ENCODE data around the gene CRHR1.

- RRBS, 2 experiments = no CpG with 5 or more reads among the region's 12 CpGs
CAGE:
- cytosol, long polyA minus RNA = no peak
- cytosol, long polyA plus RNA = no peak
- long polyA plus RNA = no peak
- nucleus, long polyA minus RNA = no peak
- nucleus, long polyA plus RNA = no peak
Measured at GRCh38 chr17:44981260-44982011, 13.3 kb upstream of the C1QL1 start.

DNA sequence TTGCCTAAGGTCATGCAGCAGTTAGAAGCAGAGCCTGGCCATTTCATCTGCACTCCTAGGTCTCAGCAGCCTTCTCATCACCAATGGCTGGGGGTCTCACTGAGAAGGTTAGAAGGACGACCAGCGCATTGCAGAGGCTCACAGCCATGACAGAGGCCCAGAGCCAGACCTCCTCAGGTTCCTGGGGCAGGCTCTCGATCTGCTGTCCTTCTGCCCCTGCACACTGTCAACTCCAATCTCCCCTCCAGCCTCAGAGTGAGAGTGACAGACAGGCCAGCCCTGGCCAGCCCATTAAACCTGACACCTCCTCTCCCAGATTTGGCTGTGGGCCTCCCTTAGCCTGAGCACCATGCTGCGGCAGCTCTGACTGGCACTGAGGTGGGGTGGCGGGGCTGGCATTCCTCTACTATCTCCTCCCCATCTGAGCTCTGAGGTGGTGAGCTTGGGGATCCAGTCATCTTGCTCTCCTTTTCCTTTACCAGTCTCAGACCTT is 15.4 kb upstream of the C1QL1 start:
- RRBS, 2 experiments = no CpG with 5 or more reads among the region's 5 CpGs
CAGE:
- cytosol, long polyA minus RNA = no peak
- cytosol, long polyA plus RNA = no peak
- long polyA plus RNA = no peak
- nucleus, long polyA minus RNA = no peak
- nucleus, long polyA plus RNA = no peak

DNA sequence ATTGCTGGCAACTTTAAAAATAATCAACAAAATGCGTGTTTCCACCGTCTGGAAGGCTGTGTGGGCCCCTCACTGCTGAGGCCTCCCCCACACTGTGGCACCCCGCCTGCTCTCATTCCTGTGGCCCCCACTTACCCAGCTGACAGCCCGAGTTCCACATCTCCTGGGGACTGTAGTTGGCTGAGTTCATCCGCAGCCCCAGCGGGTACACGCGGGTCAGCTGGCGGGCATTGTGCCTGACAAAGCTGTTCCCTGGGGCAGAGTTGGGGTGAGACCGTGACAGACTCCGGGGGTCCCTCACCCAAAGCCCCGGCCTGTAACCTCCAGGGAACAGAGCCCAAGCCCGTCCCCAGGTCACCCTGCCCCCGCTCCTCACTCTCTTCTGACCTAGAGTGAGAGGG is 18.2 kb downstream of the PLCD3 start:
- RRBS, 2 experiments = no CpG with 5 or more reads among the region's 14 CpGs
CAGE:
- cytosol, long polyA minus RNA = no peak
- cytosol, long polyA plus RNA = no peak
- long polyA plus RNA = no peak
- nucleus, long polyA minus RNA = no peak
- nucleus, long polyA plus RNA = no peak

GRCh38 chr17:45149131-45149565 is 873 bp downstream of the HEXIM1 start:
- RRBS, 2 experiments = no CpG with 5 or more reads among the region's 26 CpGs
CAGE:
- cytosol, long polyA minus RNA = no peak
- cytosol, long polyA plus RNA = no peak
- long polyA plus RNA = no peak
- nucleus, long polyA minus RNA = no peak
- nucleus, long polyA plus RNA = no peak

DNA sequence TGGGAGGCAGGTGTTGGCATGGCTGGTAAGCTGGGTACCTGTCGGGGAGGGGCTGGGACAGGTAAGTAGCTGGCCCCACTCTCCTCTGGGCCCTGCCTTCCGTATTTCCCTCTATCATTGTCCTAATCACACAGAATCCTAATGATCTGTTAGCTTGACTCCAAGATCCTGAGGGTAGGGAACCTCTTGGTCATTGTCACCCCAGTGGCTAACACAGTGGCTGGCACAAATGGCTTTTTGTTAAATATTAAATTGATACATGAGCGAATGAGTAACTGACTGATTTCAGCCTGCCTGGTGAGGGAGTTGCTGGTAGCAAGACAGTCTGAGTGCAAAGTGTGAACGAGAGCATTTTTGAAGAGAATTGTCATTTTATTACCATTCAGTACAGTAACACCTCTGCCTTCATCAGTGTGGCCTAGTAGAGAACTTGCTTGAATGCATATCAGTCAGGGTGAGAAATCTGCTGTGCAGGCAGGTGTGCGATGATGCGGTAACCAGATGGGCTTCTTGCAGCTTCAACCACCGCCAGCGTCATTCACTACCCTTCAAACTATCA is 28.8 kb downstream of the HEXIM2 start:
- RRBS, 2 experiments = no CpG with 5 or more reads among the region's 8 CpGs
CAGE:
- cytosol, long polyA minus RNA = no peak
- cytosol, long polyA plus RNA = no peak
- long polyA plus RNA = no peak
- nucleus, long polyA minus RNA = no peak
- nucleus, long polyA plus RNA = no peak

DNA sequence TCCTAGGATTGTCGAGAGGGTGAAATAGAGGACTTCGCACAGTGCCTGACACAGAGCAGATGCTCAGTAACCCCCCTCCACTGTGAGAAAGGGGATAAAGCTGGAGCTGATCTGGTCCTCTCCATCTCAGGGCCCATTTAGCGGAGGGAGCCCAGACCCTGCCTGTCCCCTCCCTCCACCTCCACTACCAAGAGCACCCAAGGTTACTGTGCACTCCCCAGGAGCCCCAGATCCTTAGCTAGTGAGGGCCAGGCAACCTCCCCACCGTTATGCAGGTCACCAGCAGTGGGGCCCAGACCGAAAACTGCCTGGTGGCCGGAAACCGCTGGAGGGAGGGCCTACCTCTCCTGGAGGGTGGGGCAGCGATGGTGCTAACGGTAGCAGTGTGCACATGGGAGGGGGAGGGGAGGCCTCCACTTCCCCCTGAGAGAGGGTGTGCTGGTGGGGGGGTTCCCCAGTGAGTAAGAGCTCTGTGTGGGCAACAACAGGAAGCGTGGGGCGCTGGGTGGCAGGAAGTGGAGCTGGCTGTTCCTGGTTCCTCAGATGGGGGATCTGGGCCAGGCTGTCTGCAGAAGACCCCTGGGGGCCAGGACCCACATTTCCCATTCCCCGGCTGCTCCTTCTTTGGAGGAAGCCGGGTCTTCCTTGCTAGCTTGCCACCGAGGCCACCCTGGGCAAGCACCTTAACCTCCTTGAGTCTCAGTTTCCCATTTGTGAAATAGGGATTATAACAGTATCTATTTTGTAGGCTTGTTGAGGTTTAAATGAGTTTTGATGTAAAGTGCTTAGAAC is 4.4 kb downstream of the FMNL1 start:
- RRBS, 2 experiments = no CpG with 5 or more reads among the region's 14 CpGs
CAGE:
- cytosol, long polyA minus RNA = no peak
- cytosol, long polyA plus RNA = no peak
- long polyA plus RNA = no peak
- nucleus, long polyA minus RNA = no peak
- nucleus, long polyA plus RNA = no peak

GRCh38 chr17:45235856-45236348 is 14.2 kb downstream of the FMNL1 start:
- RRBS, 2 experiments = no CpG with 5 or more reads among the region's 13 CpGs
CAGE:
- cytosol, long polyA minus RNA = no peak
- cytosol, long polyA plus RNA = no peak
- long polyA plus RNA = no peak
- nucleus, long polyA minus RNA = no peak
- nucleus, long polyA plus RNA = no peak

- RRBS, 2 experiments = no CpG with 5 or more reads among the region's 24 CpGs
CAGE:
- cytosol, long polyA minus RNA = no peak
- cytosol, long polyA plus RNA = no peak
- long polyA plus RNA = no peak
- nucleus, long polyA minus RNA = no peak
- nucleus, long polyA plus RNA = no peak
Measured at GRCh38 chr17:45273365-45274389, 11.8 kb upstream of the SPATA32 start.

- RRBS, 2 experiments = no CpG with 5 or more reads among the region's 13 CpGs
CAGE:
- cytosol, long polyA minus RNA = no peak
- cytosol, long polyA plus RNA = no peak
- long polyA plus RNA = no peak
- nucleus, long polyA minus RNA = no peak
- nucleus, long polyA plus RNA = no peak
Measured at GRCh38 chr17:45293267-45294489, 23.1 kb downstream of the MAP3K14 start.

DNA sequence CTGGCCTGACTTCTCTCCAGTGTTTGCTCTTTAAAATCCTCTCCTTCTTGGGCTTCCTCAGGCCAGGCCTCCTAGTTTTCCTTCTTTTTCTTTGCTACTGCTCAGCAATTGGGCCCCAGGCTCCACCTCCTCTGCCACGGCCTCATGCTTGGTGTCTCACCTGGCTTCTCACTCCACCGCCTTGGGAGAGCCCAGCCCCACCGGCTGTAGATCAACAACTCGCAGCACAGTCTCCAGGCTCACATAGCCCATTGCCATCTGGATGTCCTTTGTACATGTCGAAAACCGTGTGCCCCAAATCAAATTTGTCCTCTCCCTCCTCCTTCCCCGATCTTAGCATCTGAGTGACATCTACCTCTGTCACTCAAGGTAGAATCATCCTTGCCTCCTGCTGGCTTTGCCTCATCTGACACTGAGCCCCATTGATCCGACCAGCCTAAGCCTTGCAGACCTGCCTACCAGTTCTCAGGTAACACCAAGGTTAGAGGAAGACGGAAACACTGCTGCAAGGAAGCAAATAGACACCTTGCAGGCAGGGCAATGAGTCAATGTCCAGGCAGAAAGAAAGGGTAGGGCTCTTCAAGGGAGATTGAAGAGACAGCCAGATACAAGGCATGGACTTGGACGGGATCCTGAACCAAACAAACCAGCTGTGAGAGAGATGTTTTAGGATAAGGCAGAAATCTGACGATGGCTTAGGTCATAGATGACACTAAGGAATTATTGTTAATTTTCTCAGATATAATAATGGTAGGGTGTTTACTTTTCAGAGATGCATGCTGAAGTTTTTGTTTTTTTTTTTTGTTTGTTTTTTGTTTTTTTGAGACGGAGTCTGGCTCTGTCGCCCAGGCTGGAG is 17.2 kb downstream of the ARHGAP27 start:
- RRBS, 2 experiments = no CpG with 5 or more reads among the region's 13 CpGs
CAGE:
- cytosol, long polyA minus RNA = no peak
- cytosol, long polyA plus RNA = no peak
- long polyA plus RNA = no peak
- nucleus, long polyA minus RNA = no peak
- nucleus, long polyA plus RNA = no peak

DNA sequence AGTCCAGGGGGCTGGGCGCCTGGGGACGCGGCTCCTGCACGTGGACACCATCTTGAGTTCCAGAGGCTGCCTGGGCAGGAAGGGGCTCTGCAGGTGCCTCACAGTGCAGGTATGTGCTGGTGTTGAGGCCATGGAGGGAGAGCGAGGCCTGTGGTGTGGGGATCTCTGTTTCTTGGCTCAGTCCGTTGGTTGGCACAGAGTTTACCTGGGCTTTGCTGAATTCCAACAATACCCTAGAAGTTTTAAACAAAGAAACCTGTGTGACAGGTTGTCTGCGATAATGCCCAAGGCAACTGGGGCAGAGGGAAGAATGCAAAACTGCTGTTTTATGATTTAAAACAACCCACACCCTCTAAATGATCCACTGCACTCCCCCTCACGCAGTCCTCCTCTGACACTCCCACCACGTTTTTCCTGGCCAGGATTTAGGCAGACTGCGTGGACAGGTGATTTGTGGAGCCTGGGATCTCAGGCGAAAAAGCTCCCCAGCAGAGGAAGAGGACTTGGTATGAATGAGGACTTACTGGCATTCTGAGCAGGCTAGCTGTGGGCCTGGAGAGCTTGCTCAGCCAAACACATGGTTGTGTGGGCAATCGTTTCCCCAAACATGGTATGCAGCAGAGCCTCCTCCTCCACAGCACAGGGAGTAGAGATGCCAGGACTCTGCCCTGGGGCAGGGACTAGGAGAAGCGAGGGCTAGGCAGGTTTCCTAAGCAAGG is 22.0 kb downstream of the PLEKHM1 start:
- RRBS, 2 experiments = no CpG with 5 or more reads among the region's 13 CpGs
CAGE:
- cytosol, long polyA minus RNA = no peak
- cytosol, long polyA plus RNA = no peak
- long polyA plus RNA = no peak
- nucleus, long polyA minus RNA = no peak
- nucleus, long polyA plus RNA = no peak

GRCh38 chr17:45783242-45784475 is at the start of gene CRHR1:
TSS of gene CRHR1 (plus strand) at chr17:45784320.
- RRBS, 2 experiments = 18 to 19% methylated on average over 39 to 41 of the region's 117 CpGs
CAGE:
- cytosol, long polyA minus RNA = no peak
- cytosol, long polyA plus RNA = no peak
- long polyA plus RNA = no peak
- nucleus, long polyA minus RNA = no peak
- nucleus, long polyA plus RNA = no peak

- RRBS, 2 experiments = 14 to 16% methylated on average over 38 to 47 of the region's 114 CpGs
CAGE:
- cytosol, long polyA minus RNA = no peak
- cytosol, long polyA plus RNA = no peak
- long polyA plus RNA = no peak
- nucleus, long polyA minus RNA = no peak
- nucleus, long polyA plus RNA = no peak
Measured at GRCh38 chr17:45784514-45785569, 722 bp downstream of the CRHR1 start.

DNA sequence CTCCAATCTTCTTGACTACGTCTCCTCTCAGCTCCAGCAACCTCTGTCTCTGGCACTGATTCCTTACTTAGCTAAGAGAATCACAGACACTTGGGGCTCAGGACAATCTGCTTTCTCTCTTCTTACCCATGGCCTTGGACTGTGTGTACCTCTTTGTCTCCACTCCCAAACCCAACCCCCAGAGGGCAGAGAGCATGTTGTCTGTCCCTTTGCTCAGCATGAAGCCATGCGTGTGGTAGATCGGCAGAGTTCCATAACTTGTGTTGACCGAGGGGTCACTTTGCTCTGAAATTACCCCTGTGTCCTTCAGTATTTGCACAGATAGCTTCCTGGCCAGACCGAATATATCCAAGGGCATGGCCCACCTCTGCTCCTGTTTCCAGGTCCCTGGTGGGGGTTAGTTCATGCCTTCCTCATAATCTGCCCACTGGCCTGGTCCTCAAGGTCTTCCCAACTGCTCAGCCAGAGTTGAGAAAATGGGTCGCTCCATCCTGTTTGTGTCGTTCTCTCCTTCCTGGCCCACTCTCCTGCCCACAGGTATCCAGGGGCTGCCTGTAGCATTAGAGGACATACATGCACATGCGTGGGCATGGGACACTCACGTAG is 41.6 kb downstream of the MAPT start:
- RRBS, 2 experiments = no CpG with 5 or more reads among the region's 9 CpGs
CAGE:
- cytosol, long polyA minus RNA = no peak
- cytosol, long polyA plus RNA = no peak
- long polyA plus RNA = no peak
- nucleus, long polyA minus RNA = no peak
- nucleus, long polyA plus RNA = start-site peak on the minus strand centred at position 96 of the sequence, 57 bp wide, 221 and 331 reads in 2 replicates

- RRBS, 2 experiments = 2% methylated on average over 6 of the region's 31 CpGs
CAGE:
- cytosol, long polyA minus RNA = no peak
- cytosol, long polyA plus RNA = no peak
- long polyA plus RNA = no peak
- nucleus, long polyA minus RNA = no peak
- nucleus, long polyA plus RNA = no peak
Measured at GRCh38 chr17:45949030-45949593, 49.9 kb upstream of the STH start.

- RRBS, 2 experiments = no CpG with 5 or more reads among the region's 13 CpGs
CAGE:
- cytosol, long polyA minus RNA = no peak
- cytosol, long polyA plus RNA = no peak
- long polyA plus RNA = no peak
- nucleus, long polyA minus RNA = no peak
- nucleus, long polyA plus RNA = no peak
Measured at GRCh38 chr17:45976912-45977617, 22.0 kb upstream of the STH start.

GRCh38 chr17:46044800-46045602 is 46.0 kb downstream of the STH start:
- RRBS, 2 experiments = no CpG with 5 or more reads among the region's 4 CpGs
CAGE:
- cytosol, long polyA minus RNA = start-site peak on the minus strand at chr17:46045423-46045540, 9 reads
- cytosol, long polyA plus RNA = no peak
- long polyA plus RNA = no peak
- nucleus, long polyA minus RNA = start-site peak on the minus strand at chr17:46044880-46044988, 36 reads
- nucleus, long polyA plus RNA = no peak

GRCh38 chr17:46117043-46117530 is 76.1 kb downstream of the KANSL1 start:
- RRBS, 2 experiments = no CpG with 5 or more reads among the region's 3 CpGs
CAGE:
- cytosol, long polyA minus RNA = no peak
- cytosol, long polyA plus RNA = no peak
- long polyA plus RNA = no peak
- nucleus, long polyA minus RNA = no peak
- nucleus, long polyA plus RNA = no peak

DNA sequence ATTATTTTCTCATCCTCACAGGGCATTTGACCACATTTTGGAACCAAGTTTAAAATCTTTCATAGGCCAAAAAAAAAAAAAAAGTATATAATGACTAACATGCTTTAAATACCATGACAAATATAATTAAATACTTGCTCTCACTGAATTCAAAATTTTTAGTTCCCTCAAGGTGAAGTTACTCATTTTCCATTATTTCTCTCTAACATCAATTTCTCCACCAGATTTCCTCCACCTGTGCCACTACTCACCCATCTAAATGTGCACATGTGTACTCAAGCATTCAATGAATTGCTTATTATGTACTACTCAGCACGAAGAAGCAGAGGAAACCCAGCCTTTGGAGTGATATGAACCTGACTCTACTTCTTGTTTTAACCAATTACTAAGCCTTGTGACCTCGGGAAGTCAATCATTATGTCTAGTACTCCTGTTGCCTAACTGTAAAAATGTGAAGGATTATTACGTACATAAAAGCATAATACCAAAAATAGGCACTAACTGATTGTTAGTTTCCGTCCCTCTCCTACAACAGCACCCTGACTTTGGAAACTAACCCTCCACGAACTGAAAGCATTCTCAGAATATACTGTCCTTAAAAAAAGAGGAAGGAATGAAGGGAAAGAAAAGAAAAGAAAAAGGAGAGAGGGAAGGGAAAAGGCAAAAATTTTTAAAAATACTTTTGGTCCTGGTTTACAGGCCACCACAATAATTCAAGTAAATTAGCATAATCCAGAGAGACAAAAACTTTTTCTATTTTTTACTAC is 53.8 kb downstream of the KANSL1 start:
- RRBS, 2 experiments = no CpG with 5 or more reads among the region's 5 CpGs
CAGE:
- cytosol, long polyA minus RNA = no peak
- cytosol, long polyA plus RNA = no peak
- long polyA plus RNA = no peak
- nucleus, long polyA minus RNA = no peak
- nucleus, long polyA plus RNA = start-site peak on the minus strand centred at position 644 of the sequence, 1,104 bp wide, 17 and 5 reads in 2 replicates

- RRBS, 2 experiments = no CpG with 5 or more reads among the region's 45 CpGs
CAGE:
- cytosol, long polyA minus RNA = no peak
- cytosol, long polyA plus RNA = no peak
- long polyA plus RNA = no peak
- nucleus, long polyA minus RNA = no peak
- nucleus, long polyA plus RNA = no peak
Measured at GRCh38 chr17:46259841-46260353, 35.0 kb upstream of the LRRC37A start.

Measured in HepG2 (cell line).